ENCODE measurements around the genes KIRREL3 and ETS1.

- RRBS, result no CpG with 5 or more reads among the region's 1 CpG
Observed at GRCh38 chr11:126049201-126049623, 13.5 kb downstream of the CDON start.

DNA sequence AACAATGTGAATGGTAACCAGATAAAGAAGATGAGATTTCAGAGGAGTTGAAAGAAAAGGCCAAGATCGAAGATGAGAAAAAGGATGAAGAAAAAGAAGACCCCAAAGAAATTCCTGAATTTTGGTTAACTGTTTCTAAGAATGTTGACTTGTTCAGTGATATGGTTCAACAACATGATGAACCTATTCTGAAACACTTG is 5.1 kb upstream of the CDON start:
- RRBS, result no CpG with 5 or more reads among the region's 1 CpG

GRCh38 chr11:126079962-126080965 is 17.6 kb upstream of the CDON start:
- RRBS, result no CpG with 5 or more reads among the region's 10 CpGs

- RRBS, result no CpG with 5 or more reads among the region's 9 CpGs
Observed at GRCh38 chr11:126102134-126103002, 39.7 kb upstream of the CDON start.

DNA sequence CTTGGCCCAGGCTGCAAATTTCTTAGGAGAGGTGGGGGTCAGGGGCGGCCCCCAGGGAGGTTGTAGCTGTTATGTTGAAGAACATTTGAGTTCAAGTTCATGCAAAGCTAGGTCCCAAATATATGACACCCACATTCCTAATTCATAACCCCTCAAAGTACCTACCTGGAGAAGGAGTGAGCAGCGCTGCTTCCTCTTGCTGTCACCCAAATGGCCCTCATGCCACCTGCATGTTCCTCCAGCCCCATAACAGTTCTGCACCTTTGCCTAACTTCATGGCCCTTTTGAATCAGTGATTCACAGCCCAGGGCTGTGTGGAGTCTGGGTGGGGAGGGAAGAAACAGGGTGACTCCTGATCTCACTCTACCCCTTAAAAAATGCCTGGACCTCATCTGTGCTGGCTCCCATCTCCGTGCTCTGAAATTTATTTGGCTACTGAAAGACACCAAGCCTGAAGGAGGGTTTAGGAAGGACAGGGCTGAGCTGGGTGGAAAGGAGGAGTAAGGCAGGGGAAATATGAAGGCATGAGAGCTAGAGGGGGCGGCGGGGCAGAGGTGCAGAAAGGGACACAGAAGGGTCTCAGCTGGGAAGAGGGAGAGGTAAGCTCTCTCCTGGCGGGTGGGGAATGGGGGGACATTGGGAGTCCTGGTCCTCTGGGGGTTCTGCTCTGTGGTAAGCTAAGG is 71.4 kb downstream of the RPUSD4 start:
- RRBS, result no CpG with 5 or more reads among the region's 6 CpGs

DNA sequence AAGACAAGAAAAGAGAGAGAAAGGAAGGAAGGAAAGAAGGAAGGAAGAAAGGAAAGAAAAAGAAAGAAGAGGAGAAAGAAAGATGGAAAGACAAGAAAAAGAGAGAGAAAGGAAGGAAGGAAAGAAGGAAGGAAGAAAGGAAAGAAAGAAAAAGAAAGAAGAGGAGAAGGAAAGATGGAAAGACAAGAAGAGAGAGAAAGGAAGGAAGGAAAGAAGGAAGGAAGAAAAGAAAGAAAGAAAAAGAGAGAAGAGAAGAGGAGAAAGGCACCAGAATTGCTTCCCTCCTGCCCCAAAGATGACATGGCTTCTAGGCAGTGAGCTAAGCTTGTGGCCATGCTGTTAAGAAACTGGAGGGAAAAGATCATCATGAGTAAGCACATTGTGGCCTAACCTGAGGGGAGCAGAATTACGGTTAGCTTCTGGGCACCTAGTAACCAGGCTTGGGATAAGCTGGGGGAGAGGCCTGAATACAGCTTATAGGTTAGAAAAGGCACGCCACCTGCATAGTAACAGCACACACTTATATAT is 2.3 kb upstream of the ST3GAL4 start:
- RRBS, result no CpG with 5 or more reads among the region's 2 CpGs

GRCh38 chr11:126370006-126370400 is 14.5 kb downstream of the ST3GAL4 start:
- RRBS, result no CpG with 5 or more reads among the region's 4 CpGs

DNA sequence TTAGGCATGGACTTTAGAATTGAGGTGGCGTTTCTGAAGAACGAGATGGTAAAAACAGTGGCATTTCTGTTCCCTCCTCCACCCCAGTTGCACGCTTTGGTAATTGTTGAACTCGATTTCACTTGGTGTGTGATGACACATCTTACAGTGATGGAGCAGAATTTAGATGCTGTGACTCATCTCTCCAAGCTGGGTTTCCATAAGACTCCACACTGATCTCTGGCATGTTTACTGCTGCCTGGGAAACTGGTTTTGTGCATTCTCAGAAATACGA is 82.8 kb downstream of the KIRREL3 start:
- RRBS, result no CpG with 5 or more reads among the region's 5 CpGs

GRCh38 chr11:127000336-127001331 is at the start of gene KIRREL3:
Gene KIRREL3, minus strand, starts transcription at chr11:127000770.
- RRBS, result 6% methylated on average over 16 of the region's 45 CpGs

DNA sequence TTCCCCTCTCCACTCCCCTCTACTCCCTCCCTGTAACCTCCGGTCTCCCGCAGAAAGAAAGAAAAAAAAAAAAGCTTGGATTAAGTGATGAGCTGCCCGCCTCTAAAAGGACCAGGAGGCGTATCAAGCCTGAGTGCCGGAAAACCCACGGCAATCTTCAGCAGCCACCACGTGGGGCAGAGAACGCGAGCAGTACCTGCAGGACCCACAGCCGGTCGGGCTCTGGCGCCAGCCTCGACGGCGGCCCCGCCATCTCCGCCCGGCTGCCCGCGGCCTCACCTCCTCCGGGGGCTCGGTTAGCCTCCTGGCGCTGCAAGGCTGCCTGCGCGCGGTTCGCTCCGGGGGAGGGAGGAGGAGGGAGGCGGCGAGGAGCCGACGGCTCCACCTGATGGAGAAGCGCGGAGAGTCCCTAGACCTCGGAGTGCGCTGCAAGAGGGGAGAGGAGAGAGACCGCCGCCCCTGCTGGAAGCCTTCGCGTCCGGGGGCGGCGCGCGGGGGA is 2.5 kb upstream of the KIRREL3 start:
- RRBS, result 2% methylated on average over 25 of the region's 45 CpGs

GRCh38 chr11:128052693-128053658 is 534.4 kb downstream of the ETS1 start:
- RRBS, result no CpG with 5 or more reads among the region's 3 CpGs

- RRBS, result no CpG with 5 or more reads among the region's 2 CpGs
Observed at GRCh38 chr11:128207723-128208021, 379.7 kb downstream of the ETS1 start.

DNA sequence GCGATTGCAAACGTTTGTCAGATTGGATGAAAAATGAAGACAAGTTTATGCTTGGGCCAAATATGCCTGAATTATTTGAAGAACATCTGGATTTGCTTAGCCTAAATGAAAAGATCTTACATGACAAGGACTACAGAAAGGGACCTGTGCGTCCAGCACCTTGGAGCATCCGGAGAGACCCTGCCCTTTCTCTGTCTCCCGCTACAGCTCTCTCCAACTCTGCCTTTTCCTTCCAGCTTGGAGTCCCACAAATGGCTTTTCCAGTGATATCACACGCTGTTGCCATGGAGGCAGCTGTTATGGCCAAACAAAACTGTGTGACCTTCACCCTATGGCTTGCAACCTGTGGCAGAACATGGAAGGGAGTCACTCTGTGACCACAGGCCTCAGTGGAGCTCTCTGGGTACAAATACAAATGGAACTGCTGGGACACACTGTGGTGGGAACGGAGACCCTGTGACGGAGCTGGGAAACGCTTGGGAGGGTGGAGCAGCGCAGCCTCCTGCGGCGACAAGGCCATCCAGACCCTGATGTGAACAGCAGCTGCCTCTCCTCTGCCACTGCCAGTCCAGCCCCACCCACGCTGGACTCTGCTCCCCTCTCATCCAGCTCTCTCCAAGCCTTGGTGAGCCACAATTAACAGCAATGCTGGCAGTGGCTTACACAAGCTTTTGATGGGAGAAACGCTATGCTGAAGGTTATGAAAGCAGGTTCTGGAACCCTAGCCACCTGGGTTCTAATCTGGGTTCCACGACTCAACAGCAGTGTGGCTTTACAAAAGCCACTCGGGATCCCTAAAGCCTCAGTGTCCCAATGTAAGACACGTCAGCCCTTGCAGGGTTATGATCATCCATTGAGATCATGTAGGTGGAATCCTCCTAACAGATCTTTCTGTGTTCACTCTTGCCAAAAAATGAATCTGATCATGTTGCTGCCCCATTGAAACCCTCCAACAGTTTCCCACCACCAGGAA is 162.4 kb downstream of the ETS1 start:
- RRBS, result no CpG with 5 or more reads among the region's 17 CpGs

DNA sequence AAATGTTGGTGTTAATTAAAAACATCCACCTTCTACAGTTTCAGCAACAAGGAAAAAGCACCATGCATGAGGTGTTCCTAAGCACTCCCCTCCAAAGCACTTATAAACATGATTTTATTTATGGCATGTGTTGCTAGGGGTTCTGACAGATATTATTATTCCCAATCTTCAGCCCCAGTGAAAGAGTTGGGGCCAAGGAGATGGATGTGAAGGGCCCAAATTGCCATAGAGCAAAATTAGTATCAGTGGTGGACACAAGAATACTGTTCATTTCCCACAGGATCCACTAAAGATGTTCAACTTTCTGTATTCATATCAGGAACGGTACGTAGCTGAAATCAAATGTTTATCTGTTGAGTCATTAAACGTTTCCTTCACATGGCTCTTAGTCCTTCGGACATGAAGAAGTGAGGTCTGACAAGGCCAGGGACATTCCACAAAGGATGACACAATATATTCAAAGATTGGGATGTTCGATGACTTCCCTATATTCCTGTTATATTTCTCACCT is 129.2 kb downstream of the ETS1 start:
- RRBS, result no CpG with 5 or more reads among the region's 5 CpGs

DNA sequence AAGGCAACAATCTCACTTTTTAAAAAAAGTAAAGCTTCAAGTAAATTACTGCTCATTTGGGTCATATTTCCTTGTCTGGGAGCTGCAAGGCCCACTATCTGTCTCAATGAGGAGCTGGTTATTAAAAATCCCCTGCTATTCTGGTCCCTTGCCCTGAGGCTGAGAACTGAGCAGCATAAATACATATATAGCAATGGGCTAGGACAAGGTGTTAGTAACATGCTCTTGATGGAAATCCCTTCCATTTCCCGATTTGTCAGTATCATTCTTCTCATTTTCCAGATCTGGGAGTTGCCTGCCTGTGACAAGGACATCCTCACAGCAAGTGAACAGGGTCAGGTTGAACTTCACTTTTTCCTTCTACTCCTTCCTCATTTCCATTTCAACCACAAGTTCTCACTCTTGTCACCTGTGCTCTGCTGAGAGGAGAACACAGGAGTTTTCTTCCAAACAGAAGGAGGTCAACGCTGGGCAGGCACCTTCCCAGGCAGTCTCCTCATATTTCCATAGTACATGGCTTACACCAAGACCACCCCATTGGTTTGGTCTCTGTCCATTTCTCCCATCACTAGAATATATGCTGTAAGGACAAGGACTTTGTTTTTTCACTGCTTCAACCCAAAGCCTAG is 119.1 kb downstream of the ETS1 start:
- RRBS, result no CpG with 5 or more reads among the region's 2 CpGs

DNA sequence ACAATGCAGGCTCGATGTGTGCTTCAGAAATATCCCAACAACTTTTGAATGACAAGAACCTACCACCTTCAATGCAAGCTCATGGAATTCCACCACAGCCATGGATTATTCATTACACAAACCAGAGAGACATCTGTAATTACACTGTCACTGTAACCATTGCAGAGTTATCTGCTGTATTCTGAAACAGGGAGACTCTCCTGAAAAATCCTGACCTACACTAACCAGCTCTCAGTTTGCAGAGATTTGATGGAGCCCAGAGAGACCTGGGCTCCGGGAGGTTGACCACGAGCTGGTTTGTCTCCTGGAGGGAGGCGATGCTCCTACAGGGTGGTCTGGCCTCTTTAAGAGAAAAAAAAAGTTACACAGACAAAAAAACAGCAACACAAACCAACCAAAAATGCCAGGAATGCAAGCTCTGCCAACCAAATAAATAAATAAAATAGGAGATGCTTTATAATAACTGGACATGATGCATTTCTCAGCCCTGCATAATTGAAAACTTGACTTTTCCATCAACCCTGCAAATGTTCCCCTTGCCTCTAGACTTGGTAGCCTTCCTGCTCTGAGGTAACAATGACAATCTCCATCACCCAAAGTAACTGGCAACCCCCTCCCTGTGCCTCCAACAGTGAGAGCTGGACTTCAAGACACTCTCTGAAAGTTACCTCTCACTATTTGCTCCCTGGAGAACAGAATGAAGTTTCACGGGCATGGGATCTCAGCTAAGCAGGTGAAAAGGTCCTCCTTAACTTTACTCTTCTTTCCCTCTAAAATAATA is 69.7 kb downstream of the ETS1 start:
- RRBS, result no CpG with 5 or more reads among the region's 5 CpGs

- RRBS, result no CpG with 5 or more reads among the region's 6 CpGs
Observed at GRCh38 chr11:128518386-128519050, 68.8 kb downstream of the ETS1 start.

DNA sequence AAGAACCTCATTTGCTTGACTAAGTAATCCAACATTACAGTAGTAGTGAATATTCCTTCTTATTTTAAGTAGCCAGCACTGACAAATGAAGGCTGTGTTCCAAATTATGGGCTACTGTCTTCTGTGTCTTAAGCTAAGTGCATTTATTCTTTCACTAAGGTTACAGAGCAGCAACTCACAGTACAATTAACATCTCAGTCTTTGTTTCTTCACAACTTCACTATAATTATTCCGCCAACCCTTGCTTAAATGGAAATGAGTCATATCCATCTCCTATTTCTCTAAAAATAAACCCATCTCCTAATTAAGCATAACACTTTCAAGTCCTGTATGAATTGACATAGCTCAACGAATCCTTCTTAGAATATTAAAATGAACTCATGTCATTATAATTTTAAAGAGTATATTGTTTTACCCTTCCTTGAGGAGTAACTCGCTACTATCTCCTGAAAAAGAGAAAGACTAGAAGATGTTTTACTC is 6.7 kb downstream of the ETS1 start:
- RRBS, result no CpG with 5 or more reads among the region's 3 CpGs

- RRBS, result no CpG with 5 or more reads among the region's 5 CpGs
Observed at GRCh38 chr11:128587378-128588028, at the start of gene ETS1. Gene ETS1, minus strand, starts transcription at chr11:128587558.